Thoracic aorta endothelial cell (primary cell): ENCODE measurements around a stretch of chr1.

DNA sequence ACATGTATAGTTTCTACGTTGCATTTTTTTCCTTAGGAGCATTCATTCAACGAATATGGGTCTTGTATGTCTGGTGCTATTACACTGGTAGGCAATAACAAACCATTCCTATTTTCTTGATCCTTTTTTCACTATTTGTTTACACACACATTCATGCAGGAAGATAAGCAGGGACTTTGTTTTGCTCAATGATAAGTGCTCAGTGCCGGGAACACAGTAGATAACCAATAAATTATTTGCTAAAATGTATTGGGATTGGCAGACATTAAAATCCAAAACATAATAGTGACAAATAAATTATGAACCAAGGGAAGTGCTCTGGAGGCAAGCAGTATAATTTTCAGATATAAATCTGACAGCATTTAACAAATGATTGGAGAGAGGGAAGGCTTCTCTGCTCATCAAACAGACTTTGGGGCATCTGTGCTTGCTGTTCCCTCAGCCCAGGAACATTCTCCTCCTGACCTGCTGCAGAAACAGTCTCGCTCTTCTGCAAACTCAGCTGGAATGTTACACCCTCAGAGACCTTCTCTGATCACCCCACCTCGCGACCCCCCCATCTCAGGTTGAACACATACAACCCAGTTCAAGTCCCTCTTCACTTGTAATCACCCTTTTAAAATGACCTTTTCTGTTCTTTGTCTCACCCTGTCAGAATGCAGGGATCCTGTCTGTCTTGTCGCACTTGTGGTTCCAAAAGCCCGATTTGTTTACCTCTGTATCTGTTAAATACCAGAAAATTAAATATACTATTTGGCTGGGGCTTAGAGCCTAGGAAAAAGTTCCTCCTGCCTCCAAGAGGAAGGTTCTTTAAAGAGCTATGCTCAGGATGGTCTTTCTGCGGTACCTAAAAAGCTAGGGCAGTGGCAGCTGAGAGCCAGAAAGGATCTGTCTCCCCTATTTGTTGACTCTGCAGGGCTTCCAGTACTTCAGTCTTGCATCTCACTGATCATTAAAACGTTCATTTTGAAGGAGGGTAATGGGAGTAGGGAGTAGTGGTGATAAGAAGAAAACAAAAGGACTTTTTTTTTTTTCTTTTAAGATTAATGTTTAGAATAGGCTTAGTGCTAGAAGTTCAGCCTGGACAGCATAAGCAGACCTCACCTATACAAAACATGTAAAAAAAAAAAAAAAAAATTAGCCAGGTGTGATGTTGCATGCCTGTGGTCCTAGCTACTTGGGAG, 2.4 kb downstream of the CD46 start:
- CAGE, long polyA plus RNA = no peak

DNA sequence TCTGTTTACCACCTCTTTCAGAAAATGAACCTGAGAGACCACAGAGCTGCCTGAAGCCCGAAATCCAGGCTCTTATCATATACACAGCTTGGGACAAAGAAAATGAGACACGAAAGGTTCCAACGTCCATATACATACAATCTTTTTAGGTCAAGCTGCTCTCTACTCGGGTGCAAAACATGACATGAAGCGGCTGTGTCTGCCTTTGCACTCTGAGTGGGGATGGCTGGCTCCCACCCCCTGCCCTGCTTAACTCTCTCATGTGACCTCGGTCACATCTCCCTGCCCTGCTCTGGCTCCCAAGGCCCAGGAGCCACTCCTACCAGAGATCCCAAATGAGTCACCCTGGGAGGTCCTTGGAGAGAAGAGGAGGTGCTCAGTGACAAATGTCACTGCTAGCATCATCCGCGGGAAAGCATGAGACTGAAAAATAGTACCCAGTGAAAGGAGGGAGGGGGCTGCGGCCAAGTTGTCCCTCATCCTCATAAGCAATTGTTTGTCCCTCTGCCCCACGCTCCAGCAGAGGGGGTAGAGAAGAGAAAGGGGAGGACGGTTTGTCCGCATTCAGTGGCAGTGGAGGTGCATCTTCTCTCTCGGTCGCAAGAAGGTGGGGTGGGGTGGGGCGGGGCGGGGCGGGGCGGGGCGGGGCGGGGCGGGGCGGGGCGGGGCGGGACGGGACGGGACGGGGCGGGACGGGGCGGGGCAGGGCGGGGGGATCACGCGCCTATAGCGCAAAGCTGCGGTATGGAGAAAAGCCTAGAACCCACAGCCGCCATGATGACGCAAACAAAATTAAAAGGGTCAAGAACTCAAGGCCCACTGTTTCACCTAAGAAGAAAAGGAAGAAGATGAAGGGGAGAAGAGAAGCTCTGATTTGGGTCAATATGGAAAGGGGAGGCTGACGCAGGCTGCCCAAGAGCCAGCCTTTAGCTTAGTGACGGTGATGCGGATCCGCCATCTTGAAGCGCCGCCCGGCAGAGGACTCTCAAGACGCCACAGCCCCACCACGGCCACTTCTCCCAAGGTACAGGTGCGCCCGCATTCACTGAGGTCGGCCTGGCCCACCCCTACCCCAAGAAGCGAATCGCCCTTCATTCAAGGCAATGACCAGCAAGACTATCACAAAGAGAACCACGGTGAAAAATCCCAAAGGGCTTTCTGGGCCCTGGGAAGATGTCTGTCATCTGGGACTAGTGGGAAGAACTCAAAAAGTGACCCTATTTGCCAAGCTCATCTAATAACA, 66.2 kb downstream of the CD46 start:
- CAGE, long polyA plus RNA = no peak

DNA sequence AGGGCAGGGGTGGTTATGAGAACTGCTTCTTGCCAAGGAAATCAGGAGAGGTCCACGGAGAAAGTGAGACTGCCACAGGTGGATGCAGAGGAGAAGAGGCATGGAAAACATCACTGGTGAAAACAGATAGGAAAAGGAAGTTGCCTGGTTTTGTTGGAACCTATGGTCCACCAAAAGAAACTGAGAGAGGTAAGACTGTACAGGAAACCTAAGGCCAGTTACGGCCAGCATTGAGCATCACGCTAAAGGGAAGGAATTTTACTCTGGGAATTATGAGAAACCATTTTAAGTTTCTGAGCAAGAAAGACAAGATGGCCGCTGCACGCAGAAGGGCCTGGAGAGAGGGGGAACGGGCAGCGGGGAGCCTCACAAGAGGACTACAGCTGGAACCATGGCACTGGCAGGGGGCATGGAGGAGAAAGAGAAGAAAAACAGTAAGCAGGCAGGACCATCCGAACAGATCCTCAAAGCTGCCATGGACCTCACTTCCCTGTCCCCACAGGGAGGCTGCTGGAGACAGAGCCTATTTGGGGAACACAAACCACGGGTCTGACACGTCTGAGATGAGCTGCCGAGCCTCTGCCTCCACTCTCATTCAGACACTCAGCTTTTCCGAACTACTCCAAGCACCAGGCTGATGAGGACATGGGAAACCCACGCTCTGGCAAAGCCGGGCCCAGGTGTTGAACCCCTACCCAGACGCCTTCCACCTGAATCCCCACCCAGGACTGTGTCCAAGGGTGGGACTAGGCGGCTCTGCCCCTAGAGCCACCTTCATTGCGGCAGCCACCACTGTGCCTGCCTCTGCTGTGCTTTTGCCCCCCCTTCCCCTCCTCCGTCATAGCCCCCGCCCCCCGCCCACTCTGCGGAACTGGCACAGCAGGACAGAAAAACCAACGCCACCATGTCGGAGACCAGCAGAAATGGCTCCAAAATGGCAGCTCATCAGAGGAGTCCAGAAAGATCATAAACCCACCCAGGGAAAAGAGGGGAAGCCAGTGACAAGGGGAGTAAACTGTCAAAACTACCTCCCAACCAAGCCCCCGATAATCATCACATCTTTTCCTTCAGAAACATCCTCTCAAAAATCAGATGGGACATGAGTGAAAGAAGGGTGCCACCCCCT, 69.0 kb downstream of the CD46 start:
- CAGE, long polyA plus RNA = no peak

GRCh38 chr1:207828443-207828964, 76.7 kb downstream of the CD46 start:
- CAGE, long polyA plus RNA = no peak

GRCh38 chr1:207855900-207856574, 54.9 kb downstream of the CD34 start:
- CAGE, long polyA plus RNA = no peak

DNA sequence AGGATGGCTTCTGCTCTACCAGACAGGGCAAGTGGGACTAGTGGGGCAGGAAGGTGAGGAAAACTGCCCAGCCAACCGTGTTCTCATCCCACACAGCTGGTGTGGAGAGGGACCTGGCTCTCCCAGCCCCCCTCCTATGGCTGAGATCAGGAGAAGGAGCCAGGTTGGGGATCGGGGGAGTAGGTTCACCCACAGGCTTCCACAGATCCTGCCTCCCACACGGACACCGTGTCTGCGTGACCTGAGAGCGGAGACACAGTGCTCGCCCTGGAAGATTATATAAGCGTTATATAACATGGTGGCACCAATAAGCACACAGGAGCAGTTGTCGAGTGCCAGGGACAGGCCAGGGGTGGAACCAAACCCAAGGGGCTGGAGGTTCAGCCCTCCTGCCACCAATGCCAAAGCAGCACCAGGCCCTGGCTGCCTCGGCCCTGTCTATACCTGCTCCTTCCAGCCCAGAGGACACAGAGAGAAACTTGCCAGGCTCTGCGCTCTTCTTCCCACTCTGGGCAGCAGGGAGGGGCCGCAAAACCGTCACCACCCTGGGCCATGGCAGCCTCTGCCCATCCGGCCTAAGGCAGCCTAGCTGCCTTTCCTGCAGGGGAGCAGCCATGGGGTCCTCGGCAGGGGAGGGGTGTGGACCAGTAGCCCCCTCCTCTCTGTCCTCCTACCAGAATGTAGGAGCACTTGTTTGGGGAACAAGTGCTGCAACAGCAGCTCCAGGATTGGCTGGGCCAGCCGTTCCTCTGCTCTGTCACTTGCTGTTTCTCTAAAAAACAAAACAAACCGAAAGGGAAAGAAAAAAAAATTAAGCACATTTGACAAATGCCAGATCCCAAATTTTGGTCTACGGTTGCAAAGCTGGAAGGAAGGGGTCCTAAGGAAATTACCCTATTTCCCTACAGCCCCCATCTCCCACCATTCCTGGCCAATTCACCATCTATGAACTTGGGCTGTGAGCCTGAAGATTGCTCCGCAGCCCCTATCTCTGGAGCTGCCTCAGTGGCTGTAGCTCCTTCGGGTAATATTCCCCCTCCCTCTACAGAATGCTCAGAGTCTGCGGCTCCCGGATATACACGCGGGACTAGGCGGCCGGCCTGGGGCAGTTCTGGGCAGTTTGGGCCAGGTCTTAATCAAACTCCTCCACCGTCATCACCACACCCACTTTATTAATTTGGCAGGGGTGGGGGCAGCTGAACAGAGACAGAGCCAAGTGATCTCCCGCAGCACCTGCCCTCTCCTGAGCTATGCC, 43.2 kb downstream of the CD34 start:
- CAGE, long polyA plus RNA = no peak

DNA sequence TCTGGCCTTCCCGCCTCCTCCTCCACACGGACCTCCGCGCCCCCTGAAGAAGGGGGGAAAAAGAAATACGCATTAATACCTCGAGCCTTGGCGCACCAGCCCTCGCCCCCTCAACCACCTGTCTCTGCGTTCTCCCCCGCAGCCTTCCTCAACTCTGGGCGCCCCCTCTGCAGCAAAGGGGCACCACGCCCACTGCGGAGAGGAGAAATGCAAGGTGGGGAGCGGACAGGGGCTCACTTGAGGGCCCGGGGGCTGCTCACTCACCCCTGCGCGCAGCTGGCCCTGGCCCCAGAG, 42.5 kb downstream of the CD34 start:
- CAGE, long polyA plus RNA = no peak

DNA sequence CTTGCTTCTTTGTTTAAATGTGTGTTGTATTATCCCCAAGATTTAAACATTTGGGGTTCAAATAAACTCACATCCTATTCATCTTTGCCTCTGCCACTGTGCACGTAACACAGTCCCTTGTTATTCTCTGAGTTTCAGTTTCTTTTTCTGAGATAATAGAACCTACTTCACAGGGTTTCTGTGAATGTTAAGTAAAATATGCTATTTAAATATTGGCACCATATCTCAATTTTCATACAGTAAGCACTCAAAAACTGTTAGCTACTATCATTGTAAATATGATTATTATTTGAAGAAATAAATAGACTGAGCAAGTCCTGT, 27.5 kb downstream of the CD34 start:
- CAGE, long polyA plus RNA = no peak

GRCh38 chr1:207923349-207923947, 12.5 kb upstream of the CD34 start:
- CAGE, long polyA plus RNA = no peak

GRCh38 chr1:207963247-207964277, 52.6 kb upstream of the CD34 start:
- CAGE, long polyA plus RNA = no peak

DNA sequence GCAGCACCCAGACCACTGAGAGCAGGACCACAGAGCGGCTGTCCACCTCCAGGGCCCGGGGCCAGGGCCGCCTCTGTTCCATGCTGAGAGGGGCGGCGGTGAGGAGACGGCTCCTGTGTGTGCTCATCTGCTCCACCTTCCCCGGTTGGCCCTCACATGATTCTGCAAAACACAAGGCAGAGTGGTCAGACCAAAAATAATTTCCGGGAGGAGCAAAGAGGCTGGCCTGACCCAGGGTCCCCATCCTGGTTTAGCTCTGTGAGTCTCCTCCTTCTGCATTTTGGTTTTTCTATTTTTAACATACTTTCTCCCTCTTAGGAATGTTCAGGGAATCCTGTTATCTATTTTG, 26.4 kb downstream of the PLXNA2 start:
- CAGE, long polyA plus RNA = no peak

DNA sequence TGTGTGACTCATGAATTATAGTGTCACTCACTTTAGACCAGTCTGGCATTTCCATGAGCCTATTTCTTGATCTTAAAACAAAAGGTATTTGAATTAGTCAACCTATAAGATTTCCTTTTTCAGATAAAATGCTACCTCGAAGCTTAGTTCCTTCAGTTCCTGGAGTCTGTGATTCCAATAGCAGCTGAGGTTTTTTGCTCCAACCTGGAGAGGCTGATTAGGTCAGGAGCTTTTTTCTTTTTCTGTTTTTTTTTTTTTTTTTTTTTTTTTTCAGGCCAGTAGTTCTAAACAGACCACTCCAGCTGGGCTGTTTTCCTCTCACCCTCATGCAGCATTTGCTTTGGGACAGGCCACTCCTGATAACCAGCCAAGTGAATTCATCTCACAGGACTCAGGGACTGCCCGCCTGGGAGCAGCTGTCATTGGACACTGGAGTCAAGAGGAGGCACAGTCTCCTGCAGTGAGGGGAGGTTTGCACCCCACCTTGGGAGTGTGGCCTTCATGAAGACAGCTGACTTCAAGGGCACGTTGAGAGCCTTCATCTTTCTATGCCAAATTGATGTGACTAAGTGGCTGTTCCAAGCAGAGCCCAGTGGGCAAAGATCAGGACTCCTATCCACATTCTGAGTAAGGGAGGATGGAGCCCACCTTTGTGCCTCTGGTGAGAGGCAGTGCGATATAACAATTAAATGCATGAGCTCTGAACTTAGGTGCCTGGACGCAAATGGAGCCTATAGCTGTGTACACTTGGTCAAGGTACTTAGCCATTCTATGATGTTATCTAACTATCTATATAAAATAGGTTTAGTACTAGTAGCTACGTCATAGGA, 22.8 kb downstream of the PLXNA2 start:
- CAGE, long polyA plus RNA = no peak

- CAGE, long polyA plus RNA = no peak
Measured at GRCh38 chr1:208242816-208243565, 1.2 kb downstream of the PLXNA2 start.

- CAGE, long polyA plus RNA = no peak
Measured at GRCh38 chr1:209209893-209210229, 373.7 kb upstream of the CAMK1G start.

DNA sequence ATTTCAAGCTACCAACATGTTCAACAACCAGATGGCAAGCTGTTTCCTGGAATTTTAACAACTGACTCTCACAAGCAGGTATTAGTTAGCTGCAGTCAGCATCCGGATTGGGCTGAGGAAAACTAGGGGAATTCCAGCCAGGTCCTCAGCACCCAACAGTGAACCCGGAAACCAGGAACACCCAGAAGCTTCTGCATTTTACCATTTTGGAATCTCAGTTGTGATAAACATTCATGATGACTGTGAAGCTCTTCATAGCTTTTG, 162.2 kb upstream of the CAMK1G start:
- CAGE, long polyA plus RNA = no peak

DNA sequence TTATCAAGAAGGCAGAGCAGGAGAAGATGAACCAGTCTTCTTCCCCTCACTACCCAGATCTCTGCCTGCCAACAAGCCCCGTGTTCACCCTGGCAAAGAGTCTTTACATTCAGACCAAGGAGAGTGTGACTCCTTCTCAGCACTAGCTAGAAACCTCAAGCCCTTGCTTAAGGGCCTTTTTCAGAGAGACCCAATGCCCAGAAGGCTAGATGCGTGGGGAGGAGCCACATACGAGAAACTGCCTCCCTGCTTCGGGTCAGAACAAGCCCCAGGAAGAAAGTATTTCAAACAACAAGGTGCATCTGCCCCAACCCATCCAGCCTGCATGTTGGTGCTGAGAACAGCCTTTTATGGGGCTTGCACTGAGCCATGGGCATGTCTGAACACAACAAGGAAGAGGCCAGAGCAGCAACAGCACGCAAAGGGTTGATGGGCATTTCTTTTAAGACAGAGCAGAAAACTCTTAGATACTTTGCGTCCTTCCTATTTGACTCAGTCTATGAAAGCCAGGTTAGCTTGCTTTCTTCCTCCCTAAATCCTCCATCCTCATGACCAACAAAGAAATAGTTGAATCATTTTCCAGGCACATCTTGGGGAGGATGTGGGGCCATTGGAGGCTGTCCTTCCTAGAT, 152.6 kb upstream of the CAMK1G start:
- CAGE, long polyA plus RNA = no peak

GRCh38 chr1:209641742-209642292, 10.4 kb downstream of the LAMB3 start:
- CAGE, long polyA plus RNA = no peak

GRCh38 chr1:209676290-209676580, 1.0 kb downstream of the G0S2 start:
- CAGE, long polyA plus RNA = no peak

DNA sequence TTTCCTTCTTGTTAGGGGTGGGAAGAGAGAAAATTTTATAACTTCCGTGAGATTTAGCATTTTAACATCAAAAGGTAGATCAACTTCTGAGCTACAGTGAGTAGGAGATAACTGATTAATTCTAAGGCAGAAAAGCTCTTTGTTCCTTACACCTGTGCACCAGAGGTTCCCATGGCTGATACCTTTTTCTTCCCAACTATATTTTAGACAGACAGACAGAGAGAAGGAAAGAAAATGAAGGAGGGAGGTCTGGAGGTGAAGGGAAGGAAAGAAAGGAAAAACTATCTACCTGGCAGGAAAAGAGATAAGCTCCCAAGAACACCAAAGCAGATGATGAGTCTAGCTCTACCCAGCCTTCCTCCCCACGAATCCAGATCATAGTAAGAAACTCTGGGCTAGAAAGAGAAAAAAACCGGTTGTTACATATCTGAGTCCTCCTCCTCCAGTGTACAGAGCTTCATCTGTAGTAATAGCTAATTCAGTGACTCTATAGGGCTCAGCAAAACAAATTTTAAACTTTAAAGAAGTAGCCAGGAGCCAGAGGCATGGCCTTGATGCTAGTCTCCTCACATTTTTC, 1.5 kb downstream of the G0S2 start:
- CAGE, long polyA plus RNA = no peak

DNA sequence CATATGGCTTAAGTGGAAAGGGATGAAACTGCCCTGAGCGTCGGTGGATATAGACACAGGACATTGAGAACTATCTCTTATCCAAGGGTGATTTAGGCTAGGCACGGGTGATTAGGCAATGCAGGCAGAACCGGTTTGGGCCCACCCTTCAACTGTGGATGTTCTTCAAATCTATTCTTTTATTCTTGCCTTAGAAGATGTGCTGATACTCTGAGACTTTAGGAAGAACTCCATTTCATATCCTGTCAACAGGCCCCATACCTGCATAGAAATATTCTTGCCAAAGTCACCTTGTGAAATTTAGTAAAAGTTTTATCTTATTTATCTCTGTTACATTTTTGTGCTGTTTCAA, 17.3 kb downstream of the HSD11B1 start:
- CAGE, long polyA plus RNA = no peak